Mesenchymal stem cell of Wharton's jelly (primary cell): ENCODE measurements around the genes SLC40A1, ASDURF and STAT1.

- CAGE, long polyA plus RNA: no peak
Observed at GRCh38 chr2:189580533-189581261, at the start of gene SLC40A1. Gene SLC40A1 (minus strand): TSS chr2:189580786.

- CAGE, long polyA plus RNA: no peak
Observed at GRCh38 chr2:189629095-189629618, 32.1 kb upstream of the ASDURF start.

GRCh38 chr2:189661121-189661915, at the start of gene ASDURF:
Gene ASDURF (plus strand): TSS chr2:189661459.
- CAGE, long polyA plus RNA: start-site peak on the plus strand at chr2:189661423-189661559, 454 and 472 reads in 2 replicates

- CAGE, long polyA plus RNA: no peak
Observed at GRCh38 chr2:189783233-189783668, 888 bp downstream of the ORMDL1 start.

DNA sequence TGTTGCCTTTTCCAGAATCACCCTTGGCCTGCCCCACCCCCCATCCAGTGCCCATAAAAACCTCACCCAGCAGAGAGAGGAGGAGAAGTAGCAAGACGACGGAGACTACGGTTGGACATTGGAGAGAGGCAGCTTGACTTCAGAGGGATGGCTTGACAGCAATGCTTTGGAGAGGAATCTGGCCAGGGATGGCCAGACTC, 40.9 kb downstream of the C2orf88 start:
- CAGE, long polyA plus RNA: no peak

DNA sequence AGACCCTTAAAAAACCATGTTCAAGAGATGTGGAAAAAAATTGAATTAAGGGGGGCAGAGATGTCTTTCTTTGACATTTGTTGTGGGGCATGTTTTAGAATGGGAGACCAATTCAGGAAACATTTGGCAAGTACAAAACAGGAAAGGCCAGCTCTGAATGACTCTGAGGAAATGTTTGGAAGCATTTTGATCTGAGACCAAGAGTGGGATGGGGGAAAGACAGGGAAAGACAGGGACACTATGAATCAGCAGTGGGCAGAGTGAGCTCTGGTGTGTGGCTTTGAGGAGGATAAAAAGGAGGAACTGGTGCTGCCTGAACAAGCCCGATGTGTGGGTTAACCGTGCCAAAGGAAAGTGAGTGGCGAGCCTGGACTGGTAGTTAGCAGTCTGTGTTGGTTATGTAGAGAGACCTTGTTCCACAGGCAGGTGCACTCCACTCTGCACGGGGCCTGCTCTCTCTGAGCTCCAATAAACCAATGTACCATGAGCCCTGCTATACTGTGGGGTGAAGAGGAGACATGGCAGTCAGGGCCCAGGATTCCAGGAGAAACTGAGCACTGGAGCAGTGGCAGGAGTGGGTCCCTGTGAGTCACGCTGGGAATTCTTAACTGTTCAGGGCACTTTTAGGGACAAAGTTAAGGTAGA, 5.3 kb downstream of the MFSD6 start:
- CAGE, long polyA plus RNA: no peak

DNA sequence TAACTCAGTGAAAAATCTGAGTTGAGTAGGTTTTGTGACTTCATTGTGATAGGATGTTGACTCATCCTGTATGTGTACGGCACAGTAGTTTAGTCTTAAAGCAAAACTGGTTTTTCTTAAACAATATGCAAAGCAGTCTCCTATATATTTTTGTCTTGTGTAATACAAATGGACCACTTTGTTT, 1.5 kb downstream of the GLS start:
- CAGE, long polyA plus RNA: no peak

GRCh38 chr2:190882432-190883182, 2.0 kb downstream of the GLS start:
- CAGE, long polyA plus RNA: no peak

GRCh38 chr2:190897611-190898301, 17.1 kb downstream of the GLS start:
- CAGE, long polyA plus RNA: no peak

DNA sequence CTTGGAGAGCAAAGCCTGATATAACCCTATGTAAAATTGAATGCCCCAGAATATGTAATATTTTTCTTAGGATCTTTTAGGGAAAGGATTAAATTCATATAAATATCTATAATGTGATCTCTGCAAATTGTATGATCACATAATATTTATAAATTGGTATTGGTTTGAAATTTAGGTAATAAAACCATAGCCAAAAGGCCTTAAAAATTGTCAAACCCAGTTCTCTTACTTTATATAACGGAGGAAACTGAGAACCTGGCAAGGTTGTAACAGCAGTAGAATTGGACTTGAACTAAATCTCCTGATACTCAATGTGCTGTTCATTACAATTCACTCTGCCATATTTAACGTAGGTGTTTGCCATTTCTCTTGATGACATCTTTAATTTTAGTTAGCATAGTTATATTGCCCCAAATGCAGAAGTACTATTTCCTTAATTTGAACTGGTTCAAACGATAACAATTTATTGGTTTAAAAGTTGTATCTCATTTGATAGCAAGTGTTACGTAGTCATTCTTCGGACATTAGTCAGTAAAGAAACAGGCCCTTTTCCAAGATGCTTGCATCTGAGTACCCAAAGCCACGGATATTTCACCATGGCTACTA, 31.9 kb downstream of the GLS start:
- CAGE, long polyA plus RNA: no peak

- CAGE, long polyA plus RNA: no peak
Observed at GRCh38 chr2:190948513-190949185, 65.3 kb downstream of the STAT1 start.

GRCh38 chr2:190978308-190979104, 35.5 kb downstream of the STAT1 start:
- CAGE, long polyA plus RNA: no peak

- CAGE, long polyA plus RNA: no peak
Observed at GRCh38 chr2:191013723-191014265, at the start of gene STAT1. Gene STAT1 (minus strand): TSS chr2:191014171.

DNA sequence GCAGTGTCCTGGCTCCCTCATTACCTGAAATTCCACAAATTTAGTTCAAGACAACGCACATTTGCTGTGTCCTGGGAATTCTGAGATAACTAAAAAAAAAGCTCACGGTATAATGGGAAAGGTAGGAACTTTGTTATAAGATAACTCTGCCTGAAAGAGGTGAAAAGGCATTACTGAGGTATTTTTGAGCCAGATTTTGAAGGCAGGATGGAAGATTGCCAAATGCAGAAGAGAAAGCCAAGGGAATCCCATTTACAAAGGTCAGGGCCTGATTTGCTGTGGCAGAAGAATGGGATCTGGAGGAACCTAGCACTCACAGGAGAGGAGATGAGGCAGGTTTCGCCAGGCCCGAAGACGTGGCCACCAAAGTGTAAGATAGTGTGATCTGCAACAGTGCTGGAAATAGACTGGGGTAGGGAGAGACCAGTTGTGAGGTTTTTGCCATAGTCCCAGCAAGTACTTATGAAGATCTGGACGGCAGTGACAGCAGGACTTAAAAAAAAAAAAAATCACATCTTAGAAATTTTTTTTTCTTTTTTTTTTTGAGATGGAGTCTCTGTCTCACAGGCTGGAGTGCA, 22.1 kb upstream of the STAT4 start:
- CAGE, long polyA plus RNA: no peak

GRCh38 chr2:191249240-191250056, 4.2 kb downstream of the MYO1B start:
- CAGE, long polyA plus RNA: no peak

DNA sequence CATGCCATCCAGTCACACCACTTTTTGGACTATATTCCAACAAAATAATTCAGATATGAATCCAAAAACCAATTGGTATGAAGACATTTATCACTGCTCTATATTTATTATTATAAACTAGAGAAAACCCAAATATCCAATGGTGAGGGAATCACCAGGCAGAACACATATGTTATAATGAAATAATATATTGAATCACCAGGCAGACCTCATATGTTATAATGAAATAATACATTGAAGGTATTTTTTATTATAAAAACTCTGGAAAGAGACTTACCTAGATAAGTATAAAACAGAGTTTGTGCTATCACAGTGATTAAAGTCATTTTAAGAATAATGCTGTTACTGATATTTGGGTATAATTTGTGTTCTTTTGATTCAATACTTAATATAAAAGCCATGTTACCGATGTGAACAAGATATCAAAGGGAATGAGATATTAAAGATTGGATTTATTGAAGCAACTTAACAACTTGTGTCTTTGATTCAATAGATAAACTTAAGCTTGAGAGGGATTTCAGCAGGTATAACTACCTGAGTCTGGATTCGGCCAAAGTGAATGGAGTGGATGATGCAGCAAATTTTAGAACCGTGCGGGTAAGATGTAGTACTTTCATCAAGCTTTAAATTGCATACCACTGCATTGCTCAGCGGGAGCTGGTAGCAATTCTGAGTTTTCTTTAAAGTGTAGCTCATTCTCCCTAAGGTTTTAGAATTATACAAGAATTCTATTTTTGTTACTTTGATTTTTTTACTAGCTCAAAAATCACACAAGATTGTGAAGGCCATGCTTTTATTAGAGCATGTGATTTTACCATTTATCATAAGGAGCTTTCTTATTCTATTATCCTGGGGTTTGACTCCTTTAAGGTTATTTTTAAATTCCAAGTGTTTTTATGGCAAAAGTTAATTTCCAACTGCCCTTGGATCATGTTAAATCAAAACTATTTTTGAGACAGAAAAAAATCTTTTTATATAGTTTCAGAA, 116.9 kb downstream of the MYO1B start:
- CAGE, long polyA plus RNA: no peak

GRCh38 chr2:191376905-191377843, 132.0 kb downstream of the MYO1B start:
- CAGE, long polyA plus RNA: no peak

- CAGE, long polyA plus RNA: no peak
Observed at GRCh38 chr2:191571424-191571926, 106.5 kb upstream of the NABP1 start.

GRCh38 chr2:191666699-191667260, 11.2 kb upstream of the NABP1 start:
- CAGE, long polyA plus RNA: no peak

DNA sequence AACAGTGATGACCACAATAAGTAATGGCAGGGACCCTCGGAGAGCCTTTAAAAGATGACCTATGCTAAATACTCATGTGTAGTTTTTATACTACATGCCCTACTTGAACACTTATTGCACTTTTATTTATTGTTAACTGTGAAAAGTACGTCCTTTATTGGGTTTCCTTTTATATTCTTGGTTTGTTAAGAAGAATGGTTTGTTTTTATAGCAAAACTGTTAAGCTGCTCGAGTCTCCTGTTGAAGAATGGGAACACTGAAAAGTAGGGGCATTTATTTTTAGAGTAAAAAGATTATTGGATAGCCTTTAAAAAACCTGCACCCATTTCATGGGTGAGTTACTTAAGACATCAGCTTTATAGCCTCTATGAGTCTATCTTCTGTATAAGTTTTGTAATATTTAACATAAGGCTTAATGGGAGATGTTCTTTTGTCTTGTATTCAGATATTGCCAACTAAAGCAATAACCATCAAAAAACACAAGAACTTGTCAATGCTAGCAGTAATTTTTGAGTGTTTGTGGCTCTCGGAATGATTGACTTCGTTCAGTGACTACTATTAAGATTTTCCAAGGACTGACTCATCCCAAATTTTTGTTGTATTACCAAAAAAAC, 7.9 kb downstream of the NABP1 start:
- CAGE, long polyA plus RNA: no peak